Islet of Langerhans (tissue), 1 donor: ENCODE measurements around a stretch of chr17.

GRCh38 chr17:68512528-68513081 is 375 bp downstream of the PRKAR1A start:
- RRBS: 4% methylated on average over 17 of the region's 59 CpGs

- RRBS: no CpG with 5 or more reads among the region's 4 CpGs
Measured at GRCh38 chr17:68519833-68520339, 7.7 kb downstream of the PRKAR1A start.

DNA sequence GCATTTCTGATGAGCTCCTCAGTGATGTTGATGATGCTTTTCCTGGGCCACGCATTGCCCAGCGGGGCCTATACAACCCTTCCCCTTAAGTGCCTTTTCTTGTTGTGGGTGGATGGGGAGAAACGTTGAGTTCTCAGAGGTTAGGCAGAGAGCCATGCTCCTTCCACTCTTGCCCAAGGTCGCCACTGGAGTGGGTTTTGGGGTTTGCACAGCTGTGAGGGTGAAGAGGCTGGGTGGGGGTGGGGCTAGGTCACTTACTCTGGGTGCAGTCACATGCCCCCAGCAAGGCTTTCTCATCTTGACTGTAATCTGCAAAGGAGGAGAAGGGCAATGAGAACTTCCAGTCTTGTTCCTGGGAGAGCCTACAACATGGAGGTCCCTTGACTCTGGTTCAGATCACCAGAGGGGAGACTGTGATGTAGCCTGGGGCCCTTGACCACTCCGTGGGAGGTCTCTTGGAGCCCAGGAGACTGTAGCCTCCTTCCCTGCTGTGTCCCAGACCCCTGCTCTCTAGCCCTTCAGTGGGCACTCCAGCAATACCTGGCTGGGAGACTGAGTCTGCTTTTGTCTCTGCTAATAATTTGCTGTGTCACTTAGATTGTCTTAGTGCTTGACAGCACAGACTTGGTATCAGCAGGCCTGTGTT is 42.4 kb downstream of the PRKAR1A start:
- RRBS: no CpG with 5 or more reads among the region's 5 CpGs

DNA sequence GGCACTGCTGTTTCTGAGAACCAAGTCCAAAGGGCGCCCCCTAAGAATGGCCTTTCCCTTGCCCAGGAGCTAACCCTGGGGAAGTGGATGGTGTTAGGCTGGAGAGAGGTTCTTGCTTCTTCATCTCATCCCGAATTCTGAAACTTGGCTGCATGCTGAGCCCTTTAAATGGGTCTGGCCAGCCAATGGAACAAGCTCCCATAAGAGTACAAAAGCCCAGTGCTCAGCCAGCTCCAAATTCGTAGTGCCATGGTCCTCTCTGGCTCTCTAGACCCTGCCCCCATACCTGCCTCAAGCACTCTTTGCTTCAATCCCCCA is 25.3 kb downstream of the FAM20A start:
- RRBS: no CpG with 5 or more reads among the region's 3 CpGs

- RRBS: no CpG with 5 or more reads among the region's 6 CpGs
Measured at GRCh38 chr17:68582194-68582691, 18.9 kb downstream of the FAM20A start.

DNA sequence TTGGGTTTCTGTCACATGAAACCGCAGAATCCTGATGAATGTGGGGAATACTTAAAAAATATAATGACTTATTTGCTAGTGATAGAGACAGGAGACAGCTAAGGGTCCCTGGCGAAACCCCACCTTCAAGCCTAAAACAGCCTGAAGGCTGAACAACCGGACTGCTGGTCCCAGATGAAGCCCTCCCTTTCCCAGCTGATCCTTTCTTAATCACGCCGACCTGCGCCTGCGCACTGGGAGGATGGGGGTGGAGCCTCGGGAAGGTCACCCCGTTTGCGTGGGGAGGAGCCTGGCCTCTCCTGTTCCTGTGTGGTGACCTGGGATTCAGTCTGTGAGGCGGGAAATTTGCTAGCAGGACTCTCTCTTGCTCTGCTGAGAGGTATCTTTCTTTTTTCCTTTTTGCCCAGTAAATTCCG is 9.7 kb downstream of the FAM20A start:
- RRBS: no CpG with 5 or more reads among the region's 12 CpGs

DNA sequence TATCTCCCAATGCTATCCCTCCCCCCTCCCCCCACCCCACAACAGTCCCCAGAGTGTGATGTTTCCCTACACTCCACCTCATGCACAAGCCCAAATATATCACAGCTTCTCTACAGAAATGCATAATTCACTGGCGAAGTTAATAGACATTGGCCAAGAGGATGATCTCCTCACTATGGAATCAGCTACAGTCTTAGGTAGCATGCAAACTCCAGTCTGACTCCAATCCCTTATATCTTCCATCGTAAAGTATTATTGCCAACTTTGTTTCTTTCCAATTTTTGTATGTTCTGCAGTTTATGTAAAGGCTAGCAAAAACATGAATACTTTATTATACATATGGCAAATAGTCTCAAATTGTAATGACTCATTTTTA is 1.0 kb downstream of the ABCA8 start:
- RRBS: no CpG with 5 or more reads among the region's 2 CpGs

- RRBS: no CpG with 5 or more reads among the region's 7 CpGs
Measured at GRCh38 chr17:68993126-68993884, 38.1 kb upstream of the ABCA8 start.

- RRBS: no CpG with 5 or more reads among the region's 3 CpGs
Measured at GRCh38 chr17:69117712-69118526, 23.8 kb downstream of the ABCA6 start.

DNA sequence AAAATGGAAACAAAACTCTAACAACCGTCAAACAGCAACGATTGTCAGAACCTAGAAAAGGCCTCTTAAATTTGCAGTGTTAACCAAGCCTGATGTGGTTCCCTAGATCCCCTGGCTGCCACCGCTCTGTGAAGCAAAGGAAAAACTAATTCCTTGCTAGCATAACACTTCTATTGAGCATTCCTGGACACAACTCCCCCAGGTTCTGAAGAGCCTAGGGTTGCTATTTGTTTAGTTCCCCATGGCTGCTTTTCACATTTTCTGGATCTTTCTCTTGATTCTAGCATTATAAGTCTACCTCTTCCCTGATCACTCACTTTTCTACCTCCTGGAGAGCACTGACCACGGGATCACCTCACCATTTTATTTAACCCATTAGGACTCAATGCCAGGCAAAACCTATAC is 791 bp upstream of the KCNJ16 start:
- RRBS: no CpG with 5 or more reads among the region's 4 CpGs

GRCh38 chr17:70167897-70168428 is 1.4 kb upstream of the KCNJ2 start:
- RRBS: no CpG with 5 or more reads among the region's 15 CpGs

- RRBS: no CpG with 5 or more reads among the region's 24 CpGs
Measured at GRCh38 chr17:70389176-70389810, 220.0 kb downstream of the KCNJ2 start.

DNA sequence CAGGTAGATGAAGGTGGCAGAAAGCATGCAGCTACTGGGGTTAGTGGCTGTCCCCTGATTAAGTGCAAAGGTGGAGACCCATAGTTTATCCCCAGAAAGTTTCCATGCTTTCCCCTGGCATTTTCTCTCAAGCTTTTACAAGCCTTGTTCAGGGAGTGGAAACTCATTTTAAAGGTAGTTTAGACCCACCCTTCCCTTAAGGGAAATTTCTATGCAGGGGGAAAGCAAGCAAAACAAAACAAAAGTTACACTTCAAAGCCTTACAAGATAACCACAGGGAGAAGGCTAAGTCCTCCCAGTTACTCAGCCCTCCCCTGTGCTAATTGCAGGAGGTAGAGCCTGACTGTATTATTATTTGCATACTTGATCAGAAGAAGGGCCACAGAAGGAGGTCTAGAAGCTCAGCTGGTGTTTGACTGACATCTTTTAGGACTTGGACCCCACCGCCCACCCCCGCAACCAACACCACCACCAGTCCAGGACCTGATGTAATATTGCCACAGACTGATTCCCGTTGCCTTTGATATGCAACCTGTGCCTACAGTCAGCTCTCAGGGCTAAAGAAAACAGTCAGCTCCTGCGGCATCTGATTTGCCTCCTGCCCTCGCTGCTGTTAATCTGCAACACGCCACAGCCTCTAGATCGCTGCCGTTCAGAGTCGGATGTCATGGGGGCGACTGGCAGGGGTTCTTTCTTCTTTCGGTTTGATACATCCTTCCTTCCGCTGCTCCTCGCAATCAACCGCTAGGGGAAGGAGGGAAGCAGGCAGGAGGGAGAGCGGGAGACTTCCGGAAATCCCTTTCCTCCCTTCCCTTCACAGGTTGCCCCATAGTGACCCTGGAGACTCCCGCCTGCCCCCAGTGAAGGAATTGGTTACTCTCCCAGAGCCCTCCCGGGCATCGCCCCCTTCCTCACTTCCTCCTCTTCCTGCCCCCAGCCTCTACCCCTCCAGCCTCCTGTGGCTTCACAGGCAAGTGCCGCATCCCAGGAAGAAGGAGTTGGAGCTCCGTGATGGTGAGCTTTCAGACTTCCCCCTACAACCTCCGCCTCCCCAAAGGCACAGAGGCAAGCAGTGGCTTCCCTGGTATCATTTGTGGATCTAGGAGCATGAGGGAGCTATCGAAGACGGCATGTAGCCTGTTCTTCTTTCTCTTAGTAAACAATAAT is 90.6 kb upstream of the SOX9 start:
- RRBS: 20% methylated on average over 1 of the region's 24 CpGs

- RRBS: no CpG with 5 or more reads among the region's 11 CpGs
Measured at GRCh38 chr17:72427230-72427927, 306.6 kb downstream of the SOX9 start.

DNA sequence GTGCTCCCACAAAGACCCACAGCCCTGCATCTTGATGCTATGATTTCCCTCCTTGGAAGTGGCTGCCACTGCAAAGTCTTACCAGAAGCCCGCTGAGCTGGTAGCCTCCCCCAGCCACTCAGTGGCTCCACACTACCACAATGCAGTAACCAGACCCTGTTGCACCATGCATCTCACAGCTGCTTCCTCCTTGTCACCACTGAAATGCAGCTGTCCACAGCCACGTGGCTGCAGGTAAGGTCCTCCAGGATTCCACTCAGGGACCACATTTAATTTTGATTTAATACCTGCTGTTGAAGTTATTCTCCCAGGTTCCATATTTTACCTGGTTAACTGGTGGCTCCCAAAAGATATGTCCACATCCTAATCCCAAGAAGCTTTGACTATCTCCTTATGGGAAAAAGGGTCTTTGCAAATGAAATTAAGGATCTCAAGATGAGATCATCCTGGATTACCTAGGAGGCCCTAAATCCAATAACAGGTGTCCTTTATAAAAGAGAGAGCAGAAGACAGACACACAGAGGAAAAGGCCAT is 358.9 kb downstream of the SOX9 start:
- RRBS: no CpG with 5 or more reads among the region's 2 CpGs

- RRBS: no CpG with 5 or more reads among the region's 15 CpGs
Measured at GRCh38 chr17:72538588-72539246, 417.9 kb downstream of the SOX9 start.

DNA sequence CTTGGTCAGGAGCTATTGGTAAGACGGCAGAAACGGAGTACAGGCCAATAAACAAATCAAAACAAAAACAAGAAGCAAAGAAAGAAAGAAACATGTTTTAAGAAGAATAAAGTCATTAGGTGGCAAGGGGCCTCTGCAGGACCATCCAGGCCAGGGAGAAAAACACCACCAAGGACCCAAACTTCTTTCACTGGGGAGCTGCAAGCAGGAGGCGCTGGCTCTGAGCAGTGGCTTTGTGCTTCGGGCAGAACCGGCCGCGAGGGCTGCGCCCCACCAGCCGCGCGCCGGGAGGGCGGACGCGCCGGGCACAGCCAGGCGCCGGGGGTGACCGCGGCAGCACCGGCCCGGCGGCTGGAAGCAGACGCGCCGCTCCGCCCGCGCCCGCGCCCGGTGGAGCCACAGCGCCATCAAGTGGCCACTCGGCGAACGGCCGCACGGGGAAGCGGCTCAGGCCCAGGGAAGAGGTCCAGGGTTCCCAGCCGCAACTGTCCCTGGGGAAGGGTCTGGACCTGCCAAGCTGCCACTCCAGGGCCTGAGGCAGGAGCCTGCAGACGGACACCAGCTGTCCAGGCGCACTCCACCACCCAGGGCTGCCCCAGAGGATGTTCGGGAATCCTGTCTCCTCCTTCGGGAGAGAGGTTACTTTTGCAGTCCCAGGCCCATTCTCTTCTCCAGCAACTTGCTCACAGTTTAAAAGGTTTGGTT is 419.4 kb downstream of the SOX9 start:
- RRBS: 3% methylated on average over 11 of the region's 44 CpGs

GRCh38 chr17:72554082-72554984 is 433.5 kb downstream of the SOX9 start:
- RRBS: no CpG with 5 or more reads among the region's 17 CpGs

- RRBS: 8% methylated on average over 3 of the region's 76 CpGs
Measured at GRCh38 chr17:72592148-72593062, 471.6 kb downstream of the SOX9 start.